ENCODE data around the genes RND2, NBR1, ARL4D, SOST and CFAP97D1.

GRCh38 chr17:42886235-42886799, 14.3 kb upstream of the G6PC1 start:
- PRO-cap, 4 experiments = no peak in any of the 4 experiments
- RAMPAGE, long total RNA, 2 experiments = no peak in any of the 2 experiments
- RRBS = no CpG with 5 or more reads among the region's 8 CpGs

DNA sequence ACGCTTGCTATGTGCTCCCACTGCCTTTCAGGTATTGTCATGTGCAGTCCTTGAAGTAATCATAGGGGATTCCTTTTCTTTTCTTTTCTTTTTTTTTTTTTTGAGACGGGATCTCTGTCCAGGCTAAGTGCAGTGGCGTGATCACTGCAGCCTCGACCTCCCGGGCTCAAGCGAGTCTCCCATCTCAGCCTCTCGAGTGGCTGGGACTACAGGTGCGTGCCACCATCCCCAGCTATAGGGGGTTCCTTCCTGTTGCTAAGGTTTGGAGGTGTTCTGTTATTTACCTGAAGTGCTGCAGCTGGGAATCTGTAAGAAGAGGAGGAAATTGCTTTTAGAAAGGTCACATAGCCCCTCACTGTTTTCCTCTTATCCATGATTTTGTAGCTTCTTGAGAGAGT, 861 bp downstream of the RPL27 start:
- PRO-cap, 4 experiments = no peak in any of the 4 experiments
- RAMPAGE, long total RNA, 2 experiments = no peak in any of the 2 experiments
- RRBS = no CpG with 5 or more reads among the region's 8 CpGs

DNA sequence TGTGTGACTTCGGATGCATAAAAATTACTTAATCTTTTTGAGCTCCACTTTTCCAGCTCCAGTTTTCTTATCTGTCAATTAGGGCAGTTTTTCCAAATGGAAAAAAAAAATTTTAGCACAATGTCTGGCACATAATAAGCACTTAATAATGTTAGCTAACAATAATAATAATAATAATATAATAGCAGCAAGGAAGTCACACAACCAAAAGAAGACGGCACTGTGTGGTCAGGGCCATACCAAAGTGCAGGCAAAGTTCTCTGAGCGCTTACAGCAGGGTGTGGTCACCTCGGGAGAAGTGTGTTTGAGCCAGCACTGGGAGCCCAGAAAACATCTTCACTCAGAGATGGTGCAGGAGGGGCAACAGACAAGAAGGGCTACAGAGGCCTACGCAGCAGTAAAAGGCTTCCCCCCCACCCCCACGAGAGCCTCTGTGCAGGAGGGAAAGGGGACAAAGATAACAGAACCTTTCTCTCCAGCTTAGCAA, 2.9 kb downstream of the VAT1 start:
- PRO-cap, 4 experiments = peak in 4 of 4 experiments; most common plus-strand start position 343 of the sequence (in 4)
- RAMPAGE, long total RNA, 2 experiments = no peak in any of the 2 experiments
- RRBS = no CpG with 5 or more reads among the region's 6 CpGs

DNA sequence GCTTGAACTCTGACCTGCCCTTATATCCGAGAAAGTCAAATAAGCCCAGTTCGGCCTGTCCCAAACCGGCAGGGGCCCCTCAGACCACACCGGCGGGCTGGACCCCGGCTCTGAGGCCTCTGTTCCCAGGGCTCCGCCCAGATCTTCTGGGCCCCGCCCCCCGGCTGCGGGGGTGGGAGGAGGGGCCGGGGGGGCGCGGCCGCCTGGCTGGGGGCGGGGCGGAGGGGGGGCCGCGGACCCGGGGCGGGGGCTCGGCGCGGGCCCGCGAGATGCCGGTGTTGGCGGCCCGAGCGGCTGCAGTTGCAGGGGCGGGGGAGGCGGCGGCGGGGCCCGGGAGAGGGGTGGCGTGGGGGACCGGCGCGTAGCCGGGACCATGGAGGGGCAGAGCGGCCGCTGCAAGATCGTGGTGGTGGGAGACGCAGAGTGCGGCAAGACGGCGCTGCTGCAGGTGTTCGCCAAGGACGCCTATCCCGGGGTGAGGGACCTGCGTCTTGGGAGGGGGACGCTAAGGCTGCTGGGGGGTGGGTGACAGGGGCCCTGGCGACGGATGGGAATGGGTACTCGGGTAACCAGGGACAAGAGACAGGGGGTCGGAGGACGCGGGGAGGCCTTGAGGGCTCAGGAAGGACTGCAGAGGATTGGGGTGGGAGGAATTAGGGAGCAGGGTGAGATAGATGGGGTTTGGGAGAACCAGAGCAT, at the start of gene RND2:
Gene RND2 (plus strand): TSS at position 257 of the 699 bp plus-strand sequence.
- PRO-cap, 4 experiments = peak in 4 of 4 experiments; most common plus-strand start position 267 of the sequence (in 4); most common minus-strand start position 112 of the sequence (in 4)
- RAMPAGE, long total RNA, 2 experiments = no peak in any of the 2 experiments
- RRBS = 5% methylated on average over 29 of the region's 57 CpGs

- PRO-cap, 4 experiments = no peak in any of the 4 experiments
- RAMPAGE, long total RNA, 2 experiments = no peak in any of the 2 experiments
- RRBS = no CpG with 5 or more reads among the region's 4 CpGs
Observed at GRCh38 chr17:43084500-43085083, 40.6 kb downstream of the BRCA1 start.

GRCh38 chr17:43169805-43169975, 1.3 kb upstream of the NBR1 start:
- PRO-cap, 4 experiments = peak in 3 of 4 experiments; most common plus-strand start chr17:43169838 (in 3); most common minus-strand start chr17:43169828 (in 1)
- RAMPAGE, long total RNA, 2 experiments = no peak in any of the 2 experiments
- RRBS = no CpG with 5 or more reads among the region's 9 CpGs

- PRO-cap, 4 experiments = peak in 4 of 4 experiments; most common plus-strand start chr17:43171214 (in 2); most common minus-strand start chr17:43171045 (in 4)
- RAMPAGE, long total RNA, 2 experiments = start-site peak on the plus strand in 2 of 2 experiments, at chr17:43171196-43171228 at its widest, 121 to 833 reads per replicate
- RRBS = no CpG with 5 or more reads among the region's 44 CpGs
Observed at GRCh38 chr17:43170895-43171794, at the start of gene NBR1. TSS of gene NBR1 (plus strand) at chr17:43171214.

GRCh38 chr17:43176093-43176685, 5.2 kb downstream of the NBR1 start:
- PRO-cap, 4 experiments = no peak in any of the 4 experiments
- RAMPAGE, long total RNA, 2 experiments = no peak in any of the 2 experiments
- RRBS = no CpG with 5 or more reads among the region's 3 CpGs

- PRO-cap, 4 experiments = no peak in any of the 4 experiments
- RAMPAGE, long total RNA, 2 experiments = no peak in any of the 2 experiments
- RRBS = no CpG with 5 or more reads among the region's 26 CpGs
Observed at GRCh38 chr17:43290987-43291431, 62.6 kb upstream of the CCDC200 start.

- PRO-cap, 4 experiments = peak in 4 of 4 experiments; most common plus-strand start chr17:43388401 (in 4); most common minus-strand start chr17:43388544 (in 4)
- RAMPAGE, long total RNA, 2 experiments = start-site peak on the minus strand in 1 of 2 experiments, at chr17:43388310-43388325 at its widest, 12 reads per replicate
- RRBS = 1% methylated on average over 4 of the region's 56 CpGs
Observed at GRCh38 chr17:43387920-43389005, 10.5 kb upstream of the ARL4D start.

DNA sequence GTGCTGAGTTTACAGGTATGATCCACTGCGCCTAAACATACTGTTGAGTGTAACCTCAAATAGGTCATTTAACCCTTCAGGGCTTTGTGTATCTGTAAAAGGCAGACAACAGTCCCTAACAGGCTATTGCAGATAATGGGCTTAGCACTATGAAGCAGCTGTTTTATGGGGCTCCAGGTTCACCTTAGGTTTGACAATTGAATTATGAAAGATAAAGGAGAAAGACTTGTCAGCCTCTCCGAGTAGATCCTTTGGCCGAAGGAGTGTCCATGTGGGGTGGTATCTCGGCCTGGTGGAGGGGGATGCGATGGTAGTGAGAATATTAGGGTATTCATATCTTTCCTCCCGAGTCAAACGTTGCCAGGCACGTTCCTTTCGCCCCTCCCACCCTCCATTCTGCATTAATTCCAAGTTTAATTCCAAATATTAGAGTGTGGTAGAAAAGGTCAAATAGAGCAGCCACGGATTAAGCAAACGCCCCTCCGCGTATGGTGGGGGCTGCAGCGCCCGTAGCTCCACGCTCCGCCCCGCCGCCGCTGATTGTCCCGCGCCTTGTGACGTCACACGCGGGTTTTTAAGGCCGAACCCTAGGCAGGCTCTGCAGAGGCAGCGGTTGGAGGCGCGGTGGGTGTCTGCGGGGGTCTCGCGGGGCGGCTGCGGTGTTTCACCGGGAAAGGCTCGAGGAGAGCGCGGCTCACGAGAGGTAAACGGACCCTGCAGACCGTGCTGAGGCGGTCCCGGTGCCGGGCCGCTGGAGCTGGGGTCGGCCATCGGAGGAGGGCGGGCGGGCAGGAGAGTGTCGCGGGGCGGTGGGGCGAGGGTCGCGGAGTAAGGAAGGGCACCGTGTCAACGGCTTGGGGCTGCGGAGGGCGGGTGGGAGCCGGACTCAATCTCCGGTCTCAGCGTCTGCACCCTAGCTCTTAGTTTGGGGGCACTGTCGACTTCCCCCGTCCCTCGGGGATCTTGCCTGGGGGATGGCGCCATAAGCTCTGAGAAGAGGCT, at the start of gene ARL4D:
Gene ARL4D (plus strand): TSS at position 603 of the 1,002 bp plus-strand sequence.
- PRO-cap, 4 experiments = peak in 4 of 4 experiments; most common plus-strand start position 603 of the sequence (in 4); most common minus-strand start position 499 of the sequence (in 3)
- RAMPAGE, long total RNA, 2 experiments = no peak in any of the 2 experiments
- RRBS = 1% methylated on average over 9 of the region's 66 CpGs

- PRO-cap, 4 experiments = peak in 3 of 4 experiments; most common plus-strand start chr17:43417751 (in 2); most common minus-strand start chr17:43417592 (in 1)
- RAMPAGE, long total RNA, 2 experiments = no peak in any of the 2 experiments
- RRBS = no CpG with 5 or more reads among the region's 9 CpGs
Observed at GRCh38 chr17:43417480-43417905, 18.7 kb downstream of the ARL4D start.

GRCh38 chr17:43456587-43457457, 27.0 kb upstream of the DHX8 start:
- PRO-cap, 4 experiments = no peak in any of the 4 experiments
- RAMPAGE, long total RNA, 2 experiments = no peak in any of the 2 experiments
- RRBS = no CpG with 5 or more reads among the region's 7 CpGs

DNA sequence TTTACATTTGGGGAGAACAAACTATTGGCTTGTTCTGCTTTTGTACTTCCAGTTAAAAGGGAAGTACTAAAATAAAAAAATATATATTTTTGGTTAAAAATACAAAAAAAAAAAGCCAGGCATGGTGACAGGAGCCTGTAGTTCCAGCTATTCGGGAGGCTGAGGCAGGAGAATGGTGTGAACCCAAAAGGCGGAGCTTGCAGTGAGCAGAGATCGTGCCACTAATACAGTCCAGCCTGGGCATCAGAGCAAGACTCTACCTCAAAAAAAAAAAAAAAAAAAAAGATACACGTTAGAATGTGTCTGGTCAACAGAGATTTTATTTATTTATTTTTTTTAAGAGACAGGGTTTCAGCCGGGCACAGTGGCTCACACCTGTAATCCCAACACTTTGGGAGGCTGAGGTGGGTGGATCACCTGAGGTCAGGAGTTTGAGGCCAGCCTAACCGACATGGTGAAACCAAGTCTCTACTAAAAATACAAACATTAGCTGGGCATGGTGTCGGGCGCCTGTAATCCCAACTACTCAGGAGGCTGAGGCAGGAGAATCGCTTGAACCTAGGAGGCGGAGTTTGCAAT, 20.3 kb upstream of the DHX8 start:
- PRO-cap, 4 experiments = no peak in any of the 4 experiments
- RAMPAGE, long total RNA, 2 experiments = no peak in any of the 2 experiments
- RRBS = no CpG with 5 or more reads among the region's 10 CpGs

DNA sequence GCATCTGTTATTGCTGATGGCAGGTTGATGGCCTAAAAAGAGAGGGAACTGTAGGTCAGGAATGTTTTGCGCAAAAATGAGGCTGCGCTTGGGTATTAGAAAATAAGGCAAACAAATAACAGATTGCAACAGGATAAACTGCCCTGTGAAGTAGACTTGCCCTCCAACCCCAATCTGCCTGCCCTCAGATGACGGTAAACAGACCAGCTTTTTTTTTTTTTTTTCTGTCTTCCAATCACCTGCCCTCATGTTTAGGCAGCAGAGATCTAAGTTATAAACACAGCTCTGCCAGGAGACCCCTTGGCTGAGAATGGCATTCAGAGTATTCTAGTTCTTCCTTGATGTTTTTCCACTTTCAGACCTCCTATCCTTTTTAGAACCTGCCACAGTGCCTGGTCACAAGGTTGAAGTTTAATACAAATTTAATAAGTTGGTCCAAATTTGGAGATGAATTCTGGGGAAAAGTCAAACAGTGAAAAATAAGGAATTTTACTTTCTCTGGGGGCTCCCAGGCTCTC, 3.7 kb upstream of the DHX8 start:
- PRO-cap, 4 experiments = no peak in any of the 4 experiments
- RAMPAGE, long total RNA, 2 experiments = no peak in any of the 2 experiments
- RRBS = no CpG with 5 or more reads among the region's 3 CpGs

- PRO-cap, 4 experiments = peak in 2 of 4 experiments; most common plus-strand start chr17:43531016 (in 1); most common minus-strand start chr17:43530821 (in 2)
- RAMPAGE, long total RNA, 2 experiments = no peak in any of the 2 experiments
- RRBS = 6% methylated on average over 9 of the region's 35 CpGs
Observed at GRCh38 chr17:43529834-43531356, 15.7 kb downstream of the ETV4 start.

- PRO-cap, 4 experiments = no peak in any of the 4 experiments
- RAMPAGE, long total RNA, 2 experiments = no peak in any of the 2 experiments
- RRBS = no CpG with 5 or more reads among the region's 7 CpGs
Observed at GRCh38 chr17:43758642-43758882, at the start of gene SOST. TSS of gene SOST (minus strand) at chr17:43758791.

DNA sequence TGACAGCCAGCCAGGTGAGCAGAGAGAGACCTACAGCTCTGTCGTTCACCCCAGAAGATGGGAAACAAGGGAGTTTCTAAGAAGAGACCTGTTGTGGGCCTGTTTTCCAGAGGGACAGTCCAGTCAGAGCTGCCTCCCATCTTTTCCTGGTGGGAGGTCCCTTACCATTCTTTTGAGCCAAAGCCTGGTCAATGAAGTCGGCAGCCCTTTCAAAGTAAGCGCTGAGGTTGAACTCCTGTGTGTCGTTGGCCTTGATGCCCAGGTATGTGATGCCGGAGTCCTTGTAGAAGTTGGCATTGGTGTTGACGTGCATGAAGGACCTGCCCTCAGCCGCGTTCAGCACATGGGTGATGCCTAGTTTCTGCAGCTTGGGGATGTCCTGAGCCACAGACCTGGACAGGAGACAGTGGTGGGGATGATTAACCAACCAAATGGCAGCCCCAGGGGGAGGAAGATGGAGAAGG, 4.2 kb downstream of the DUSP3 start:
- PRO-cap, 4 experiments = no peak in any of the 4 experiments
- RAMPAGE, long total RNA, 2 experiments = no peak in any of the 2 experiments
- RRBS = no CpG with 5 or more reads among the region's 8 CpGs

DNA sequence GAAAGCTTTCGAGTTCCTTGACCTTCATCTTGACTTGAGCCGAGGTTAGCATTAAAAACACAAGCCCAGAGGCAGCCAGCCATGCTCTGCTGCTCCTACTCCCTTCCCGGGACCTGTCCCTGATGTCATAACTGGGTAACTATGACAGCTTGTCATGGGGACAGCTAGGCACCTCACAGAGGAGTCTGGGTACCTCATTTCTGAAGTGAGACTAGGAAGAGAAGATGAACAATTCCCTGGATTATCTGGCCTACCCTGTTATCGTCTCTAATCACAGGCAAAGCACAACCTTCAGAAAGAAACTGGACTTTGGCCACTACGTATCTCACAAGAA, at the start of gene CFAP97D1:
Gene CFAP97D1 (plus strand): TSS at position 197 of the 334 bp plus-strand sequence.
- PRO-cap, 4 experiments = no peak in any of the 4 experiments
- RAMPAGE, long total RNA, 2 experiments = no peak in any of the 2 experiments
- RRBS = no CpG with 5 or more reads among the region's 5 CpGs

DNA sequence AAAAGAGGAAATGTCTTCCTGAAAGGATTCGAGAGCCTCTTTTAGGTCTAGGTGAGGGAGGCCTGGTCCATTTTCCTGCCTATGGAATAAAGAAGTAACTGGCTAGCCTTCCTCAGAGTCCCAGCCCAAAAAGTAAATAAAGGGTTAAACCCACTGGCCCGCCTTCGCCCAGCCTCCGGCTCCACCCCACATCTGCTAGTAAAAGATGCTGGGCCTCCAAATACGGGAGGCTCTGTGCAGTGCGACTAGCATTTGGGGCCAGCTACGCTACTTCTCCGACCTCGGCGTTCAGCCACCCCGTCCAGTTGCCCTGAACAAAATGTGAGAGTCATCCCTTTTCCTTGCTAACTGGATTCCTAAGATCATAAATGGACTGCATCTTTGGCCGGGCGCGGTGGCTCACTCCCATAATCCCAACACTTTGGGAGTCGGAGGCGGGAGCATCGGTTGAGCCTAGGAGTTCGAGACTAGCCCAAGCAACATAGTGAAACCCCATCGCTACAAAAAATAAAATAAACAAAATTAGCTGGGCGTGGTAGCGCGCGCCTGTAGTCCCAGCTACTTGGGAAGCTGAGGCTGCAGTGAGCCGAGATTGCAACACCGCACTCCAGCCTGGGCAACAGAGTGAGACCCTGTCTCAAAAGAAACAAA, 859 bp upstream of the MPP2 start:
- PRO-cap, 4 experiments = peak in 4 of 4 experiments; most common plus-strand start position 248 of the sequence (in 3); most common minus-strand start position 134 of the sequence (in 2)
- RAMPAGE, long total RNA, 2 experiments = no peak in any of the 2 experiments
- RRBS = no CpG with 5 or more reads among the region's 25 CpGs